NB4 (cell line): ENCODE measurements around the genes TNFRSF1B, CFAP107, PRAMEF4, PRAMEF7, PRAMEF26 and PRAMEF15.

DNA sequence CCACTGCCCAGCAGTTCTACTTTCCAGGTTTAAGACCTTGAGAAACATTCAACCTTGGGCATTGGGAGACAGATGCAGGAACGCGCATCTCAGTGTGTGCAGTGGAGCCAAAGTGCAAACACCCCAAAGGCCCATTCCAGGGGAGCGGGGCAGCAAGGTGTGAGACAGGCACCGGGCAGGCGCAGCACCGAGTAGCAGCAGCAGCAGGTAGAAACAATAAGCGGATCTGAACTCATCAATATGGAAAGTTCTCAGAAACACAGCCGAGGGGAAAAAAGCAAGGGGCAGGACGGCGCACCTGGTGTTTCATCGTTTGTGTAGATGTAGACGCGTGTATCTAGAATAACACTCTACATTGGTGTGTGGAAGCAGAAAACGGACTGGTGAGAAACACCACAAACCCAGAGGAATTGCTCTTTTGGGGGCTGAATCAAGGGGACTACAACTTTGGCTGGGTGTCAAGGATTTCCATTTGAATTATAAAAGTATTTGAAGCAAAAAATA is 8.1 kb upstream of the TNFRSF1B start:
- RRBS: no CpG with 5 or more reads among the region's 14 CpGs

DNA sequence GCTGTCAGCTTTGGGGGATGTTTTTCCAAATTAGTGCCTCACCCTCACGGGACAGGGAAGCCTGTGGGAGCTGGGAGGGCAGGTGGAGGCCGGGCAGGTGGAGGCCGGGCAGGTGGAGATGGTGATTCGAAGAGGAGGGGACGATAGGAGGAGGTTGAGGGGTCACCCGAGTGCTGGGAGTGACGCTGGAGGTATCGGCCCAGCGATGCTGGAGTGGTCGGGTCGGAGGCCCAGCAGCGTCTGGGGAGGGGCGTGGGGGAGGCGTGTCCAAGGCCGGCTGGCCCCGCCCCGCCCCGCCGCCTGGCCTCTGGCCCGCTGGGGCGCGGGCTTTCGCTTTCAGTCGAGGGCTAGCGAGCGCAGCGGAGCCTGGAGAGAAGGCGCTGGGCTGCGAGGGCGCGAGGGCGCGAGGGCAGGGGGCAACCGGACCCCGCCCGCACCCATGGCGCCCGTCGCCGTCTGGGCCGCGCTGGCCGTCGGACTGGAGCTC is at the start of gene TNFRSF1B:
TSS of gene TNFRSF1B (plus strand) at position 339 of the 487 bp plus-strand sequence.
- RRBS: no CpG with 5 or more reads among the region's 44 CpGs

DNA sequence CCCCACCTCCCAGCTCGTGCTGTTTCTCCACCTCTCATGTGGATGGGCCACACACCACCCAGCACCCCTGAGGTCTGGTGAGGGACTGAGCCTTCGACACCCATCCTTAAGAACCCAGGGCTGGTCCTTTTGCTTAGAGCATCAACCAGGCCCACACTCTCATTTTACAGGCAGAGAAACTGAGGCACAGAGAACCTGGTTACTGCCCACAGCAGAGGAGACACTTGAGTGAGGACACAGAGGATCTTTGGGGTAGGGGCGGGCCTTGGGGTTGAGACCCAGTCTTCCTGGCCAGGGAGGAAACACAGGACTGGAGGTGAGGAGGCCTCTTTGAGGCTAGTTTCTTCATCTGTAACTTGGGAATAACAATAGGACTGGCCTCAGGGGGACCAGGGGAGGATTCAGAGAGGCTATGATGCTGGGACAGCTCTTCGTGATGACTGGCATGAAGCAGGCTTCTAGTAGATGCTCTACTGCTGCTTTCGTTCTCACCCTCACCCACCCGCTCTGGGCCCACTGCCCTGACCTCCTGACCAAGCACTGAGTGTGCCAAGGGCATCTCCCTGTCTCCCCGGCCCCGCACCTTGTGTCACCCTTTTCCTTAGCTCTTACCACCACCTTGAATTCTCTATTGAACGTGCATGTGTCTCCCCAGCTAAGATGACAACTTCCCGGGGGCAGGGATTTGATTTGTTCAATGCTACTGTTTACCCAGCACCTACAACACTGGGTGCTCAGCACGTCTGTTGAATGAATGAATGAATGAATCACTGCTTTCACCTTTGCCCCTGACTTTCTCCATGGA is 15.2 kb downstream of the TNFRSF1B start:
- RRBS: 100% methylated on average over 1 of the region's 11 CpGs

GRCh38 chr1:12189355-12190214 is 22.8 kb downstream of the TNFRSF1B start:
- RRBS: no CpG with 5 or more reads among the region's 13 CpGs

DNA sequence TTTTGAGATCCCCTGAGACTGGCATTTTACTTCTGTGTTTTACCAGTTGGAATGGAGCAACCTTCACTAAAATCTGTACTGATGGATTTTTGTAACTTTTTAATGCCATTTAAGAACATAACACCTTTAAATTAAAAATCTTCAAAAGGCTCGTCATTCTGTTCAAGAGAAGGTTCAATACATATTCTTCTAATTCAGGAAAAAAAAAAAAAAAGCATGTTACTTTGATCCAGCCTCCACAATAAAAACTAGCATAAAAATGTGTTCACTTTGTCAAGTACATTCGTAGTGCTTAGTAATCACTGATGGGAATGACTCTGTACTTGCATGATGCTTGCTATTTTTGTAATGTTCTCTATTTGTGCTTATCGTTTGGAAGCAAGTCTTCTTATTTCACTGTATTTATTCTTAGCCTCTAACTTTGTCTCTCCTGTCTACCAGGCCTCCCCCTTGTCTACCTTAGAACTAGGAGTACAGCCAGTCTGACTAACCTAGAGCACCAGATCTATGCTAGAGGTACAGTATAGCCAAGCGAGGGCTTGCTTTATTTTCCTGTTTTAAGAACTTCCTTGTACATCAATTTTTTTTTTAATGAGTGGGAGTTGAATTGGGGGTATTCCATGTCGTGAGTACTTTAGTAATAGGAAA is 108.1 kb downstream of the VPS13D start:
- RRBS: no CpG with 5 or more reads among the region's 5 CpGs

GRCh38 chr1:12407229-12407776 is 177.5 kb downstream of the VPS13D start:
- RRBS: no CpG with 5 or more reads among the region's 7 CpGs

- RRBS: no CpG with 5 or more reads among the region's 10 CpGs
These were observed 127.5 kb downstream of the DHRS3 start for GRCh38 chr1:12490430-12491016.

DNA sequence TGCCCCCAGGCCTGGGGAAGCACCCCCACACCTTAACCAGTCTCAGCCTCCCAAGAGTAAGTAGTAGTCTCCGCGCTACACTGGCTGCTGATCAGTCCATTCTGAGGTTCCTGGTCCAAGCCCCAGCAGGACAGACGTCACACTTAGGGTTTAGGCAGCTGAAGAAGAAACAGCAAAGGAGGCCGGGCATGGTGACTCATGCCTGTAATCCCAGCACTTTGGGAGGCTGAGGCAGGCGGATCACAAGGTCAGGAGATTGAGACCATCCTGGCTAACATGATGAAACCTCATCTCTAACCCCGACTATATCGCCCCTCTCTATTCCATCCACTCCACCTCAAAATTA is 105.9 kb downstream of the DHRS3 start:
- RRBS: no CpG with 5 or more reads among the region's 7 CpGs

- RRBS: no CpG with 5 or more reads among the region's 12 CpGs
These were observed 10.1 kb downstream of the DHRS3 start for GRCh38 chr1:12607834-12608366.

DNA sequence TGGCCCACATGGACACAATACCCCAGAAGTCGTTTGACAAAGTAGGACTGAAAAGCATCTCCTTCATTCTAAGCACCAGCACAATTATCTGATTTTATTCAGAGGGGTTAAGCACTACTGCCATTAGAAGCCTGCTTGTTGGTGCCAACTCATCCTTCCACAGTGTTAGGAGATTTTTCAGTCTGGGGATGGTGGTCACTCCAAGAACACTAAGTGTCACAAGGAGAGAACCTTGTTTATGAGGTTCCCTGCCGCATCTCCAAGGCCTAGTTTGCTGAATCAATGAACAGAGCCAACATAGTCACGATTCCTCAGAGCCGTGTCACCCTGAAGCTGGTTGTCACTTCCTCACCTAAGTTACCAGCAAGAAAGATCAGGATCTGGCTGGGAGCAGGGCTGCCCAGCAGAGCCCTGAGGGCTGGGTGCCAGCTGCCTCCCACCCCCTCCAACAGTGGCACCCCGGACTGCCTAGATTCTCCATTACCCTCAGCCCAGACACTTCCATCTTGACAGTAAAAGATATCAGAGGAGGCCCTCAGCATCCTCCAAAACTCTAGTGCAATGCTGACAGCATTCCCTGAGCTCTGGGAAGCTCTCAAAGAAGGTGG is 8.9 kb downstream of the DHRS3 start:
- RRBS: no CpG with 5 or more reads among the region's 5 CpGs

- RRBS: no CpG with 5 or more reads among the region's 14 CpGs
These were observed 5.7 kb downstream of the DHRS3 start for GRCh38 chr1:12611982-12613002.

- RRBS: 82% methylated on average over 4 of the region's 17 CpGs
These were observed 2.2 kb downstream of the DHRS3 start for GRCh38 chr1:12615570-12616492.

GRCh38 chr1:12746047-12746459 is at the start of gene CFAP107:
TSS of gene CFAP107 (plus strand) at chr1:12746200.
- RRBS: no CpG with 5 or more reads among the region's 3 CpGs

DNA sequence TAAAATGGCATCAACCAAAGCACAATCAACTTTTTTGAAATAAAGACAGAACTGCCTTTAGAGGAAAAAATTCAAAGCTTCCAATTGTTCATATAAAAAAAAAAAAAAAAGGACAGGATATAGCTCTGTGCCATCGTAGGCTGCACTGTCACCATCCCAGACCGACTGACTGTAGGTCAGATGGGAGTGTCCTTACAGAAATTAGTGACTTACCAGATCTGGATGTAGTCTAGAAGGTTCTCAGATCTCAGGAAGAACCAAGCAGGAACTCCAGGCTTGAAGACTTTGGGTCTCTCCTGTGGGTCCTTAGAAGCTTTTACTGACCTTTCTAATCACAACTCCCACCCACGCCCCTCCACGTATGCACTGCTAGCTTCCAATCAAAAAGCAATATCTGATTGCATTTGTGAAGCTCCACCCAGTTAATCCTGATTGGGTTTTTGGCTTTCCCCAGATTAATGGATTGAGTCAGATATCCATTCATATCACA is at the start of gene PRAMEF4:
TSS of gene PRAMEF4 (minus strand) at position 268 of the 490 bp plus-strand sequence.
- RRBS: no CpG with 5 or more reads among the region's 4 CpGs

DNA sequence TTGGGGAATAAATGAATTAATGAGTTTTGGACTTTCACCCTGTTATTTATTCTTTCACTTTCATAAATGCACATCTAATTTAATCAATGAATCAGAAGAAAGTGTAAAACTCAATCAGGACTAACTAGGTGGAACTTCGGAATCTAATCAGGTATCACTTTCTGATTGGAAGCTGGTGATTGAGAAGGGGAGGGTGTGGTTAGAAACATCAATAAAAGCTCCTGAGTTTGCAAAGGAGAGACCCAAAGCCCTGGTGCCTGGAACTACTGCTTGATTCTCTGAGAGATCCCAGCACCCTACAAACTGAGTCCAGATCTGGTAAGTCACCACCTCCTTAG is at the start of gene PRAMEF7:
TSS of gene PRAMEF7 (plus strand) at position 241 of the 338 bp plus-strand sequence.
- RRBS: no CpG with 5 or more reads among the region's 1 CpG

- RRBS: no CpG with 5 or more reads among the region's 6 CpGs
These were observed at the start of gene PRAMEF26 for GRCh38 chr1:13155715-13156296. TSS of gene PRAMEF26 (minus strand) at chr1:13156009.

DNA sequence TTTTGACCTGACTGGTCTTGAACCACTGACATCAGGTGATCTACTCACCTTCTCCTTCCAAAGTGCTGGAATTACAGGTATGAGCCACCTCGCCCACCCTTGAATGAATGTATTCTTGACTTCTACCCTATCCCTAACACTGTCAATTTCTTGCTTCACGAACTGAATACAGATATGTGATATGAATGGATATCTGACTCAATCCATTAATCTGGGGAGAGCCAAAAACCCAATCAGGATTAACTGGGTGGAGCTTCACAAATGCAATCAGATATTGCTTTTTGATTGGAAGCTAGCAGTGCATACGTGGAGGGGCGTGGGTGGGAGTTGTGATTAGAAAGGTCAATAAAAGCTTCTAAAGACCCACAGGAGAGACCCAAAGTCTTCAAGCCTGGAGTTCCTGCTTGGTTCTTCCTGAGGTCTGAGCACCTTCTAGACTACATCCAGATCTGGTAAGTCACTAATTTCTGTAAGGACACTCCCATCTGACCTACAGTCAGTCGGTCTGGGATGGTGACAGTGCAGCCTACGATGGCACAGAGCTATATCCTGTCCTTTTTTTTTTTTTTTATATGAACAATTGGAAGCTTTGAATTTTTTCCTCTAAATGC is at the start of gene PRAMEF15:
TSS of gene PRAMEF15 (plus strand) at position 375 of the 611 bp plus-strand sequence.
- RRBS: no CpG with 5 or more reads among the region's 6 CpGs

- RRBS: no CpG with 5 or more reads among the region's 7 CpGs
These were observed 39.9 kb downstream of the PRAMEF20 start for GRCh38 chr1:13450156-13450585.

DNA sequence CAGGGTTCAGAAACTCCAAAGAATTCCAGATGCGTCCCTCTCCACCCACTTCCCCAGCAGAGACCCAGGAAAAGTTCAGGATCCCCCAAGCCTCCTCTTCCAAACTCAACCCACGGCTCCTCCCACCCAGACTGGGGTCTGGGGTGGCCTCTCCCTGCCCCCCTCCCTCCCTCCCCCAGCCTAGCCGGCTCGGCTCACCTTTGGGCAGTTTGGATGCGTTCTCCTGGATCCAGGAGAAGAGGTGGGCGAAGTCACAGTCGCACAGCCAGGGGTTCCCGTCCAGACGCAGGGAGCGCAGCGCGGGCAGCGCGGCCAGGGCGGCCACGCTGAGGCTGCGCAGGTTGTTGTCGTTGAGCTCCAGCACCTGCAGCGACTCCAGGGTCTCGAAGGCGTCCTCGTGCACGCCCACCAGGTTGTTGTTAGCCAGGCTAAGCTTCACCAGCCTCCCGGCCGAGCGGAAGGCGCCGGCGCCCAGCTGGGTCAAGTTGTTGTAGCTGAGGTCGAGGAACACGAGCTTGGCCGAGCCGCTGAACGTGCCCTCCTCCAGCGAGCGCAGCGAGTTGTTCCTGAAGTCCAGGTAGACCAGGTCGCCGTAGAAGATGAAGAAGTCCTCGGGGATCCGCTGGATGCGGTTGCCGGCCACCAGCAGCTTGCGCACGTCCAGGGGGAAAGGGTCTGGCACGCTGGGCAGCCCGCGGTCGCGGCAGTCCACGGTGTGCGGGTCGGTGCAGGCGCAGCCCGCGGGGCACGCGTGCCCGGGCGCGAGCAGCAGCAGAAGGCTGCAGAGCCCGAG is 842 bp downstream of the LRRC38 start:
- RRBS: 54% methylated on average over 4 of the region's 62 CpGs

DNA sequence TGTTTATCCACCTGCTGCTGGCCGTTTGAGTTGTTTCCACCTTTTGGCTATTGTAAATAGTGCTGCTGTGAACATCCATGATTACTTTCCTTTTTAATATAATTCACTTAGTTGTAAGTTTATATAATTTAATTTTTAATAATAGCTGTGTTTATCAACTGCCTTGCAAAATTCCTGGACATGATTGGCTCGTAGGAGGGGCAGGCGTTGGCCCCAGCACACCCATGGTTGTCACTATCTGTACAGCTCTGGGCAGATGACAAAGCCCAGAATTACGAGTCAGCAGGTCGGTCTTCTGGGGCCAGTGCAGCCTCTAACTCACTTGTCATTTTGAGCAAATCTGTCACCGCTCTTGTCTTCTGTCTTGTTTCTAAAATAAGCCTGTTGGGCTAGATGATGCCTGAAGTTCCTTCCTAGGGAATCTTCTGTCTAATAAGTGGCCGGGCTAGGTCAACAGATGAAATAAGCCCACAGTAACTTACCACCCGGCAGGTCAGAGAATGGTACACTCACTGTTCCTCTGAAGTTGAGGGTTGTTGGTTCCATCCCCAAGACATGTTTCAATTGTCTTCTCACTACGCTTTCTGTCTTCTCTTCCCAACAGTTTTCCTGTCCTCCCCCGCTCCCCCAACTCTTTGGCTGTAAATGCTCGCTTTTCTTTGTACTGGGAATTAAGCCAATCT is 21.5 kb upstream of the LRRC38 start:
- RRBS: no CpG with 5 or more reads among the region's 11 CpGs